ENCODE data around the genes AURKC, ZNF416, ZSCAN4, ZNF814, ZNF418, ZNF274 and ZNF544.

DNA sequence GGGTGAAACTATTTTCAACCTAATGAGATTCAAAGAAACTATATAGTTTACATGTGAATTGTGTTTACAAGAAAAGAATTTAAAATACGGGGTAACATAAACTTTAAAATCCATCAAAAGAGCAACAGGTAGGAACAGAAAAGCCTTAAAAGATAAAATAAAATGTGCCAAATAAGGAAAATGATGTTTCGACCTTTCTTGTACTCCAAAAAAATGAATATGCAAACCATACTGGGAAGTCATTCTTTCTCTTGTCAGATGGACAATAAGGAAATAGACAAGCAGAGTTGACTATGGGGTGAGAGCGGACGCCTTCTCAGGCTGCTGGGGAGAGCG lies 122.6 kb upstream of the PEG3 start:
- PRO-cap = no peak

GRCh38 chr19:56969522-56970226 lies 129.1 kb upstream of the PEG3 start:
- PRO-cap = no peak

DNA sequence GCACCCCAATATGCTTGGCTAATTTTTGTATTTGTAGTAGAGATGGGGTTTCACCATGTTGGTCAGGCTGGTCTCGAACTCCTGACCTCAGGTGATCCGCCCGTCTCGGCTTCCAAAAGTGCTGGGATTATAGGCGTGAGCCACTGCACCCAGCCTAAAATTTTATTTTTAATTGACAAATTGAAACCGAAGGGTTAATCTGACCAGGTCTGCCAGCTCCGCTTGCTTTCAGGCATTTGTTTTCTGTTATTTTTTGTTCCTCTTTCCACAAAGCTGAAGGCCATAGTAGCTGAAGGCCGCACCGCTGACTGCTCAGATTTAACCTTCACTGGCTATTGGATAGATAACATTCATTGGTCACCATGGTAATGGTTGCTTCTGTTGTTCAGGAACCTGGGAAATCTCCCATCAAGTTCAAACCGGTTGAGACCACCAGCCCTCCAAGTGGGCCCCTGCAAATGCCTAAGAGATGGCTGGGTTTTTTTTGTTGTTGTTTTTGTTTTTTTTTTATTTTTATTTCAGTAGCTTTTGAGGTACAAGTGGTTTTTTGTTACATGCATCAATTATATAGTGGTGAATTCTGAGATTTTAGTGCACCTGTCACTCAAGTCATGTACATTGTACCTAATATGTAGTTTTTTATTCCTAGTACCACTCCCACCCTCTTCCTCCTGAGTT lies 124.4 kb upstream of the USP29 start:
- PRO-cap = no peak

DNA sequence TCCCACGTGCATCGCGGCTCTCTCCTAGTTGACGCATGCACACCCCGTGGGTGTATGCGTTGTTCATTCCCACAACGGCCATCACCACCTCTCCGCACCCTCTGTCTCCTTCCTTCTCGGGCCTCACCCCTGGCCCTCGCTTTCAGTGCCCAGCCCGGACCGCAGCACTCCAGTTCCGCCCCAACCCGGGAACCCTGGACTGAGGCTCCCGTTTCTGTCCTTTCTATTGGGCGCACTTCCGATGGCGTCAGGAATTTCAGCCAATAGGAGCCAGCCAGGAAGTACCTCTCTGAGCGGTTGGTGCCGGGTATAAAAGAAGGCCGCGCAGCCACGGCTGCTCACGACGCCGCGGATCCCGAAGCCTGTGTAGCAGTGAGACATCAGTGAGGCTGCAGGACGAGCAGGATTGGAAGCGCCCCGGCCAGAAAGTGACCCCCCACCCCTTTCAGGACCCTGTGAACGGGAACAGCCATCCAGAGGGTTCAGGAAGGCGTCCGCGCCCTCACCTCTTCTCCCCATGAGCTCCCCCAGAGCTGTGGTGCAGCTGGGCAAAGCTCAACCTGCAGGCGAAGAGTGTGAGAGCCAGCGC lies at the start of gene AURKC:
Gene AURKC (plus strand): TSS at position 292 of the 589 bp plus-strand sequence.
- PRO-cap = bidirectional peak, plus-strand start at position 341 of the sequence, minus-strand start at position 142 of the sequence

DNA sequence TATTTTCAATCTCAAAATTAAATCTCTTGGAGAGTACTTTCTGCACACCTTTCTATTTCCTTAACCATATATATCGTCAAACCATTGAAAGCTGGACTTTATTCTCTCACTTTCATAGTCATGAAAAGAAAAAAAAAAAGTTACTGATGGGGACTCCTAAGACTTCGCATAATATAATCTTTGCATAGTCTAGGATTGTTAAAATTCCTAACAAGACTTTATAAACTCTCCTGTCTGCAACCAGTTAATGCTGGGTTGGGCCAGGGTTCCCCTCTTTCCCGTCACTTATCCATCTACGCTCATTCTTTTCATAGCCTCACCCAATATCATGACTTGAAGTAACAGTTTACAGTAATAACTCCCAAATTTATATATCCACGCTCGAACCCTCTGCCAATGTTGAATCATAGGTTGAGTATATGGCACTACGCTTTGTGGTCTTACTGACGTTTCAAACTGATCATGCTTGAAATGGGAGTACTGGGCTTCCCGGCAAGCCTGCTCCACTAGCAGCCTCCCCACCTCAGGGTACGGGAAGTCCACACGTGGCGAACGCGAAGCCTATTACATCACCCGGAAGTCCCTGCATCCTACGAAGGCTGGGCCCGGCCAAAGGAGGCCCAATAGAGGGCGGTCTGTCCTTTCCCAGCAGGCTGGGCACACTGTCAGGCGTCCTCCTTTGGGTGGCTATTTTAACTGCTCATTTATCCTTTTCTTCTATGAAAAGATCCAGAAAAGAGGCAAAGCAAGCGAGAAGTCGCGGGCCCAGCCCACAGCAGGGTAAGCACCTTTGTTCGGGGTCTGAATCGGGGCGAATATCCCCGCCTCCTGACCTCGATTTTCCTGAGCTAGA lies 714 bp upstream of the ZNF460 start:
- PRO-cap = bidirectional peak, plus-strand start at position 638 of the sequence, minus-strand start at position 525 of the sequence

- PRO-cap = no peak
These were observed 5.4 kb downstream of the TRAPPC2B start for GRCh38 chr19:57368746-57369088.

DNA sequence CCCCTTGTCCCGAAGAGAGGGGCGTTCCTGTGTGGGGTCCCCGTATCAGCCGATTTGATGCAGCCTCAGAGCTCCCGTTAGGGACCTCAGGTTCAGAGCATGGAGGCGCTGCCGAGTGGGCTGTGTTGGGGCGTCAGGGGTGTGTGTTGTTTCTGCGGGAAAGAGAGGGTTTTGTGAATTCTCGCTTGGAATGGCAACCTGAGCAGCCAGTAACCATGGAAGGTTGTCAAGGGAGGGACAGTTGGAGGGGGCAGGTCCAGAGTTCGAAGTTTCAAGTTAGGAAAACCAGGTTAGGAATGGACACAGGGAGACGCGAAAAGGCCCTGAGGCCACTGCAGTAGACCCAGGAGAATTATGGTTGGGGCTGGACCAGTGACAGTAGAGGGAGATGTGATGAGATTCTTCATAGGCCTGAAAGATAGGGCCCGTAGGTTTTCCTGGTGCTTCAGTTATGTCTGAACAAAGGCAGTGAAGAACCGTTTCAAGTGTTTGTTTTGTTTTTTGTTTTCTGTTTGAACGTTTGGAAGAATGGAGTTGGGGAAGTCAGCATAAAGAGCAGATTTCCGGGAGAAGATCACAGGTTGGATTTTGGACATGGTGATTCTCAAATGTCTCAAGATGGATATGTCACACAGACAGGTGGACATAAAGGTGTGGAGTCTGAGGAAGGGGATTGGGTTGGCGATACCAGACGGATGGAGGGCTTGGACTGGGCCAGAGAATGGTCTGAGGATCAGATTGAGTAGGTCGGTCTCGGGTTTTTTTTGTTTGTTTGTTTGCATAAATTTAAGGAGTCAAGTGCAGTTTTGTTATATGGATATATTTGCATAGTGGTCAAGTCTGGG lies 763 bp downstream of the ZNF548 start:
- PRO-cap = unidirectional peak, minus-strand start at position 145 of the sequence

DNA sequence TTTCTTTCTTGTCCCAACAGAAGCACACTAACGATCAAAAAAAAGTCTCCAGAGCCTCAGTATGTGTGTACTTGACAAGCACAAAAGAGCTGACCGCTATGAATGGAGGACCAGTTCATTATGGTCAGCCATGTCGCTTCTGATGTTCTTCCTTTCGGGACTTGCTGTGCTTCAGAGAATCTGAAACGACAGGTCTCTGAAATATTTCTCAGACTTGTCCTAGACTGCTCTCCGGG lies 422 bp upstream of the ZNF749 start:
- PRO-cap = no peak

GRCh38 chr19:57560214-57560742 lies 615 bp upstream of the ZNF550 start:
- PRO-cap = no peak

DNA sequence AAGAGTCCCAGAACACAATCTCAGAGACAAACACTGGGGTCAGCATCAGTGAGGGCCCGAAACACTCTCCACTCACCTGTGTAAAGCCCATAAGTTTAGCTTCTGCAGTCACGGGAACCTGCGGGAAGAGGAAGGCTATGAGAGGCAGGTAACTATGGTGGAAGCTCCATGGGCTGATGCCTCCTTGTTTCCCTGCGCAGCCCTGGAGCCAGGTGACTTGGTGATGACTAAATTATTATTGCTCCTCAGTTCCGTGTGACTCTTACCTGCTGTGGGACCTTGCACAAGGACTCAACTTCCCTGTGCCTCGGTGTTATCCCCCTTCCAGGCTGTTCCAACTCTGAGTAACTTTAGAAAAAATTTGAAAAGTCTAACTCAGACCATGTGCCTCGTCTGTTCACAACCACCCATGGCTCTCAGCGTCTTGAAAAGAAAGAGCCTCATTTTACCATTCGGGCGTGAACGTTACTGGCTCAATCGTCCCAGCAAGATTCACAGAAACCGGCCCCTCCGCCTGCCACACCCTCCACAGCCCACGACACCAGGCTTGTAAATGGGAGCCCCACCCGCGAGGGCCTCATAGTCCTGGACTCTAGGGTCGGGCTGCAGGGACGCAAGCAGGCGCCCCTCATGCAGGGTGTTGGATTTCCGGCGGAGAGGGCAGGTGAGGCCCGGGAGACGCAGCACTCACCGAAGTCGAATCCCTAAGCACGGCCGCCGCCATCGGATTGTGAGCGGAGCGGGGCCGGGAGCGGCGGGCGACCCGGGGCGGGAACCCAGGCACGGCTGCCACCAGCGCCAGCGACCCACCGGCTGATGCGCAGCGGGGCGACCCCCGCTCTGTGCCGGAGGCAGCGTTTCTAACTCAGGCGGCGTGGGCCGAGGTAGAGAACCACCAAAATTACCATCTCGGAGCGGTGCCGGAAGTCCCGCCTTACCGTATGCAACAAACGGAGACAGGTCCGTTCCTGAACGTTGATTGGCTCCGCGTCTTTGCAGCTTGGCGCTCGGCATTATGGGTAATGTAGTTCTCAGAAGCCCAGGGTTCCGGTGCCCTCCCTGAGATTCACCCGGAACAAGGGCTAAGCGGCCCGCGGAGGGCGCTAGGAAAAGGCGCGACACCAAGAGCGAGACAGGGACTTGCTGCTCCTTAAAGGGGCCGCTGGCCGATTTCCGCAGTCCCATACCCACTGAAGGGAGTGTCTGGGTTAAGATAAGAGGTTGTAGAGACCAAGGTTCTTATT lies at the start of gene ZNF416:
Gene ZNF416 (minus strand): TSS at position 931 of the 1,244 bp plus-strand sequence.
- PRO-cap = bidirectional peak, plus-strand start at position 1,184 of the sequence, minus-strand start at position 862 of the sequence

DNA sequence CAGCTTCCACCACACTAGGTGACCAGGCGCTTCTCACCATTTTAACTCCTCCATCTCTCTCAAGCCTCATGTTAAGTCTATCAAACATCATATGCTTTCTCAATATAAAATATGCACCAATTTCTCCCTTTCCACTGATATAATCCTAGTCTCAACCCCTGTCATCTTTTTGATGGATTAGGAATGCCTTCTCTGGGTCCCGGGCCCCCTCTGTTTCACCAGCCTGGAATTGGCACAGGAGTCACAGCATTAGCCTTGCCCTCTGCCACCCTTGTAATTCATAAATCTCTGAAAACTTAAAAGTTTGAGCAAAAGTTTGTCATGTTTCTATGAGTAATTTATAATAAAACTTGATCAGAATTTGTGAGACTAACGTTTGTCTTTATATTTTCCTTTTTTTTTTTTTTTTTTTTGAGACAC lies at the start of gene ZSCAN4:
Gene ZSCAN4 (plus strand): TSS at position 270 of the 420 bp plus-strand sequence.
- PRO-cap = no peak

DNA sequence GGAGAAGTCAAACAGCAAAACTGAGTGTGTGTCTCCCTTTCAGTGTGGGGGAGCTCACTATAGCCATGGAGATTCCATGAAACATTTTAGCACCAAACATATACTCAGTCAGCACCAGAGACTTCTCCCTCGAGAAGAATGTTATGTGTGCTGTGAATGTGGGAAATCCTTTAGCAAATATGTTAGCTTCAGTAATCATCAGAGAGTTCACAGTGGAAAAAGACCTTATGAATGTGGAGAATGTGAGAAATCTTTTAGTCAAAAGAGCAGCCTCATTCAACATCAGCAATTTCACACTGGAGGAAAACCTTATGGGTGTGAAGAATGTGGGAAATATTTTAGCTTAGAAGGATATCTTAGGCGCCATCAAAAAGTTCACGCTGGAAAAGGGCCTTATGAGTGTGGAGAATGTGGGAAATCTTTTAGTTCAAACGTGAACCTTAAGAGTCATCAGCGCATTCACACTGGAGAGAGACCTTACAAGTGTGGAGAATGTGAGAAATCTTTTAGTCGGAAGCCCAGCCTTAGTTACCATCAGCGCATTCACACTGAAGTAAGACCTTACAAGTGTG lies 8.3 kb upstream of the ZNF587 start:
- PRO-cap = no peak

GRCh38 chr19:57867703-57868487 lies 18.2 kb downstream of the ZNF587 start:
- PRO-cap = no peak

DNA sequence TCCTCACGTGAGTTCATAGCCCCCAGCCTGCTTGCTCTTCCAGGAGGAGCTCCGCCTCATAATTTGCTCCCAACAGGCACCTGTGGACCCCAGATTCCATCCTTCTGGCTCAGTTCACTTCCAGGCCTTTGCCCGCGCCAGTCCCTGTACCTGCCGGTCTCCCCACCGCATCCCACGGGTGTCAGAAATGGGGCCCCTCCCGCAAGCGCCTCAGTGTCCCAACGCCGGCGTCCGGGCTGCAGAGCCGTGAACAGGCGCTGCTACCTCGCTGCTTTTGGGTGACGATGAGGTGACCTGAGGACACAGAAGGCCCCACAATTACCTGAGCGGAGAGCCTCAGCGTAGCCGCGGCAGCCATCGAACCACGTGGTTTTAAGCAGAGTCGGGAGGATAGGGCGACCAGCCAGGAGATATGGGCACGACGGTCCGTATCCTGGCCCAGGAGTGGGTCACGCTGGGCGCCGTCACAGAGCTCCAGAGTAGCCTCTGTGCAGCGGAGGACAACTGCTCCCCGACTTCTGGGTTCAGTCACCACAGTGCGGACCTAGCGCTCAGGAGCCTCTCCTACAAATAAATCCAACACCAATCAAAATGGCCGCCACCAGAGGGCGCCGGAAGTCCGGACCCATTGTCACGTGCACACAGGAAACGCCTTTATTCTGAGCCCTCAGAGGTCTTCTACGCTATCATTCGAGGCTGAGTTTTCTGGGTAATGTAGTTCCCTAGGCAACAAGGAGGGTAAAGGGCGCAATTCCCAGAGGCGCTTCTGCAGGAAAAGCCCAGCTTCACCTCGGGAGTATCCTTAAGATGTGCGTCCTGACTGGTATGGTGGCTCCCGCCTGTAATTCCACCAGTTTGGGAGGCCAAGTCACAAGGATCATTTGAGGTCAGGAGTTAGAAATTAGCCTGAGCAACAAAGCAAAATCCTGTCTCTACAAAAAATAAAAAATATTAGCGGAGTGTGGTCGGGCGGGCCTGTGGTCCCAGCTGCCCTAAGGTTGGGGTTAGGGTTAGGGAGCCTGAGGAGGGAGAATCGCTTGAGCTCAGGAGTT lies at the start of gene ZNF814:
Gene ZNF814 (minus strand): TSS at position 593 of the 1,052 bp plus-strand sequence.
- PRO-cap = bidirectional peak, plus-strand start at position 112 of the sequence, minus-strand start outside the sequence; bidirectional peak, plus-strand start at position 379 of the sequence, minus-strand start at position 374 of the sequence; bidirectional peak, plus-strand start at position 796 of the sequence, minus-strand start at position 571 of the sequence

DNA sequence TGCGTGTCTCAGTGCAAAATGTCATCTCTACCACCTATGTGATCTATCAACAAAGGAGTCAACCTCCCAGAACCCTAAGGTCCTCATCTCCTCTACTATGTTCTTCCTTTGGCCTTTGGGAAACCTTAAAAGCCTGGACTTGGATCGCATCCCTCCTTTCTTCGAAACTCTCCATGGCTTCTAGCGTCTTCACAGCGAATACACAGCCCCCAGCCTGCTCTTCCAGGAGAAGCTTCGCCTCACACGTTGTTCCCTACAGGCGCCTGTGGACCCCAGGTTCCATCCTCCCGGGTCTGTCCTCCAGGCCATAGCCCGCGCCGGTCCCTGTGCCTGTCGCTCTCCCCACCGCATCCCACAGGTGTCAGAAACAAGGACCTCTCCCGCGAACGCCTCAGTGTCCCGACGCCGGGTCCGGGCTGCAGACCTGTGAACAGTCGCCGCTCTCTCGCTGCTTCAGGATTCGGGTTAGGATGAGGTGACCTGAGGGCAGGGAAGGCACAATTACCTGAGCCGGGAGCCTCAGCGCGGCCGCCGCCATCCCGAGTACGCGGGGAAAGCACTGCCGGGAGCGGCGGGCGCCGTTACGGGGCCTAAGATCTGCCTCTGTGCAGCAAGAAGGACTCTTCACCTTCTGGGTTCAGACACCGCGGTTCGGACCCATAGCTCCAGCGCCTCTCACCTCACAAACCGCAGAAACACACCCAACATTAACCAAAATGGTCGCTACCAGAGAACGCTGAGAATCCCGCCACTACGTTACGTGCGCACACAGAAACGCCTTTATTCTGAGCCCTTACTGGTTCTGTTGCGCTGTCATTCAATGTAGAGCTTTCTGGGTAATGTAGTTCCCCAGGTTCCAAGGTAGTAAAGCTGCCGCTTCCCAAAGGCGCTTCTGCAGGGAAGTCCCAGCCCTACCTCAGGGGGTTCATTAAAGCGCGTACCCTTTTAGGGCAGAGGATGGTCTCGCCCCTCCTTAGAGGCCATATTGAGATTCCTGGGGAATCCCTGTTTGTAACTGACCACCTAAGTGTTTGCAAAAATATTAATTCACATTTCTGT lies at the start of gene ZNF418:
Gene ZNF418 (minus strand): TSS at position 747 of the 1,059 bp plus-strand sequence.
- PRO-cap = bidirectional peak, plus-strand start at position 500 of the sequence, minus-strand start at position 428 of the sequence; bidirectional peak, plus-strand start at position 928 of the sequence, minus-strand start at position 699 of the sequence

- PRO-cap = no peak
These were observed 8.3 kb downstream of the ZSCAN18 start for GRCh38 chr19:58089698-58090257.

GRCh38 chr19:58182505-58183549 lies at the start of gene ZNF274:
TSS of gene ZNF274 (plus strand) at chr19:58183061.
- PRO-cap = bidirectional peak, plus-strand start at chr19:58183061, minus-strand start at chr19:58182857; bidirectional peak, plus-strand start at chr19:58183424, minus-strand start at chr19:58183316

DNA sequence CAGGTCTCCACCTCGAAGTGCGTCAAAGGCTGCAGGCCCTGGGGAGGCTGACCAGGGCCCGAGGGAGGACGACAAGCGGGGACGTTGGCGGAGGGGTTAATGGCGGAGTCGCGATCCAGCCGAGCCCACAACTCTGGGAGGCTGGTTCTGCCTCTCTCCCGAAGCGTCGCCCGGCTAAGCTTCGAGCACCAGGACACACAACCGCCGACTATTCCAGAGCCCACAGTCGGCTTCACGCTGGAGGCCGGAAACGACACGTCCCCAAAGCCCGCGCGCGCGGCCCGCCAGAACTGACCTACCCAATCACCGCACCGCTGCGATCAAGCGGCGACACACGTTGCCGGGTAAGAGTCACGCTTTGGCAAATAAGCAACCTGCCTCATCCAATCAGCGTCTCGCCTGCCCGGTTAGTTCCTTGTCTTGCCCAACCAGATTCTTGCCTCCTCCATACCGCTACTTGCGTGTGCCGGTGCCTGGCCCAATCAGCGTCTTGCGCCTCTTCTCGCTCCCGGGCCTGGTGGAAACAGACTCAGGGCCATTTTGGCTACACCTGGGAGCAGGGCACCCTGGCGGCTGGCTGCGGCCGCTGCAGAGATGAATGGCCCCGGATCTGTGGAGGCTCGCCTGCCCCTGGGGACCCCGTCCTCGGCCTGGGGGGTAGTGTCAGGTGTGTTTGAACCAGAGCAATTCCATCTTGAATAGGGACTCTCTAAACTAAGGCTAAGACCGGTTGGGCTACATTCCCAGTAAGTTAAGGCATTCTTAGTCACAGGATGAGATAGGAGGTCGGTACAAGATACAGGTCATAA lies 11.7 kb upstream of the ZNF544 start:
- PRO-cap = no peak

DNA sequence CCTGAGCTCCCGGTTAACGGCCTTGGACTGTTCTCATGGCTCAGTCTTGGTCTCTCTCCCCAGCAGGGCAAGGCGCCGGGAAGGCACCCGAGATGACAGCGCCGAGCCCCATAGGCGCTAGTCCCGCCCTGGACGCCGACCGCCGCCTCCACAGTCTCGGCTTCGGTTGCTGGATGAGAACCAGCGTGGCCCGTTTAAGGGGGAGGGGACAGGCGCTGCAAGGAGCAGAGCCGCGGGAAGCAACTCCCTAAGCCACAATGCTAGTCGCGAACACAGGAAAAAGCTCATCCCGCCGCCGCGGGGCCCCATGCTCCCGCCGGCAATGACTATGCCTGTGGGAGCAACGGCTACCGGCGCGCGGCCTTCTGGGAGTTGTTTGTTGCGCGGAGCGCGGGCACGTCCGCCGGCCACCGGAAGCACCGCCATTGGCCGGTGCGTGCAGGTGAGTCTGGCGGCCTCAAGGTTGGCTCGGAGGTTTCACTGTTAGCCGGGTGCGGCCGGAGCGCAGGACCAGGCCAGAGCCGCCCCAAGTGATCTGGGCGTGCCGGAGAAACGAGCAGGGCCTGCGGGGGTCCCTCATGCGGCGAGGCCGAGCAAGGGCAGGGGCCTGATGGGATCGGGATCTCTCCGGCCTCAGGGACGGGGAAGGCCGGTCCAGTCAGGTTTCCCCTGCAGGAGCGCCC lies at the start of gene ZNF544:
Gene ZNF544 (plus strand): TSS at position 410 of the 683 bp plus-strand sequence.
- PRO-cap = bidirectional peak, plus-strand start at position 120 of the sequence, minus-strand start at position 35 of the sequence; bidirectional peak, plus-strand start at position 425 of the sequence, minus-strand start at position 324 of the sequence

- PRO-cap = no peak
These were observed 1.6 kb downstream of the ZNF544 start for GRCh38 chr19:58230015-58230953.